OCI-LY7 (cell line): ENCODE measurements around the gene IL13RA2.

- PRO-cap = no peak
- RAMPAGE, long total RNA = no peak
These were observed 25.8 kb downstream of the ACSL4 start for GRCh38 chrX:109707301-109707673.

- PRO-cap = no peak
- RAMPAGE, long total RNA = no peak
These were observed 111.4 kb upstream of the ACSL4 start for GRCh38 chrX:109844491-109844881.

DNA sequence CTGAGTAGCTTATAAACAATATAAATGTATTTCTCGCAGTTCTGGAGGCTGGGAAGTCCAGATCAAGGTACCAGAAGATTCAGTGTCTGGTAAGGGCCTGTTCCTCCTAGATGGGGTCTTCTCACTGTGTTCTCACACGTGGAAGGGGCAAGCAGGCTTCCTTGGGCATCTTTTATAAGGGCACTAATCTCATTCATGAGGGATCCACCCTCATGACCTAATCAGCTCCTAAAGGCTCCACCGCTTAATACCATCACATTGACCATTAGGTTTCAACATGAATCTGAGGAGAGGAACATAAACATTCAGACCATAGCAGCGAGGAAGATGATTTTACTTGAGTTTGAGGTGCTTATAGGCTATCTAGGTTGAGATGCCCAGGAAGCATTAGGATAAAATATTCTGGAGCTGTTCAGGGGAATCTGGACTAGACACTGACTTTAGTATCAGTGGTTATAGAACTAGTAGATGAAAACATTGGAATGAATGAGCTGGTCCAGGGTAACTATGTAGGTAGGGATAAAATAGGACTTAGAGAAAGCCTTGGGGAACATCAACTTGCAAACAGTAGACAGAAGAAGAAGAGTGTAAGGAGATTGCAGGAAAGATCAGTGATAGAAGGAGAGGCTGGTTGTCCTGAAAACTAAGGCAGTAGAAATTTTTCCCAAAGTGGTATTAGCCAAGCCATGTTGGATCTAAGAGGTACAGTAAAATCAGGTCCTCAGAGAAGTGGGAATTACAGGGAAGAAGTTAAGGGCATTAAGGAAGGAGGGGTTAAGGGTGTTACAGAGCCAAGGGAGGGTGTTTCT is 153.9 kb downstream of the TMEM164 start:
- PRO-cap = no peak
- RAMPAGE, long total RNA = no peak

- PRO-cap = no peak
- RAMPAGE, long total RNA = no peak
These were observed 154.3 kb downstream of the AMMECR1 start for GRCh38 chrX:110163359-110164208.

DNA sequence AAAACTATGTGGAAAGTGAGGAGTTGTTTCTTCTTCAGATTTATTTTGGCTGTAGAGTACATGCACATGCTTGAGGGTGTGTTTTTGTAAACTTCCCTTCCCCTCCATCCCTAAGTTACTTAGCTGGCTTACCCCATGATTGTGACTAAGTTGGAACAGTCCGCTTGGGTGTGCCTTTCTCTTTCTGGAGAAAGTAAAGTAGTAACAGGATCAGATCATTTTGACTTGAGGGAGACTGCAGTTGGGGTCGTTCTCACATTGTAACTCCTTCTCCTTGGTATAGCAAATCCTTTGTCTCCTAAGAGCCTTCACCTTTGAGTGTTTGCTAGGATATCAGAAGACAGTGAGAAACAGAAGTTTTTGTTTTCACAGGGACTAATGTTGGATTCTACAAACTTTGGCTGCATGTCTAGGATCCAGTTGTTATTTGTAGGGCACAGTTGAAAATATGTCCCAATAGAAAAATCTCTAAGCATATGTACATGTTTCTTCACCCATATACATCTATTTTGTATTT is 6.1 kb upstream of the TDGF1P3 start:
- PRO-cap = no peak
- RAMPAGE, long total RNA = no peak

GRCh38 chrX:110964788-110965245 is 131.2 kb upstream of the PAK3 start:
- PRO-cap = no peak
- RAMPAGE, long total RNA = no peak

- PRO-cap = no peak
- RAMPAGE, long total RNA = no peak
These were observed 62.8 kb upstream of the ALG13 start for GRCh38 chrX:111618285-111618484.

- PRO-cap = no peak
- RAMPAGE, long total RNA = no peak
These were observed 38.6 kb upstream of the LHFPL1 start for GRCh38 chrX:112718339-112718837.

DNA sequence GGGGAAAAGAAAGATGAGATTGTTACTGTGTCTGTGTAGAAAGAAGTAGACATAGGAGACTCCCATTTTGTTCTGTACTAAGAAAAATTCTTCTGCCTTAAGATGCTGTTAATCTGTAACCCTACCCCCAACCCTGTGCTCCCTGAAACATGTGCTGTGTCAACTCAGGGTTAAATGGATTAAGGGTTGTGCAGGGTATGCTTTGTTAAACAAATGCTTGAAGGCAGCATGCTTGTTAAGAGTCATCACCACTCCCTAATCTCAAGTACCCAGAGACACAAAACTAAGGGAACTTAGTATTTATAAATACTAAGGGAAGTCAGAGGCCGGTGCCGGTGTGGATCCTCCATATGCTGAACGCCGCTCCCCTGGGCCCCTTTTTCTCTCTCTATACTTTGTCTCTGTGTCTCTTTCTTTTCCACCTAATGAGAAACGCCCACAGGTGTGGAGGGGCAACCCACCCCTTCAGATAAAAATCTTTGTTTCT is 593.2 kb upstream of the HTR2C start:
- PRO-cap = no peak
- RAMPAGE, long total RNA = no peak

DNA sequence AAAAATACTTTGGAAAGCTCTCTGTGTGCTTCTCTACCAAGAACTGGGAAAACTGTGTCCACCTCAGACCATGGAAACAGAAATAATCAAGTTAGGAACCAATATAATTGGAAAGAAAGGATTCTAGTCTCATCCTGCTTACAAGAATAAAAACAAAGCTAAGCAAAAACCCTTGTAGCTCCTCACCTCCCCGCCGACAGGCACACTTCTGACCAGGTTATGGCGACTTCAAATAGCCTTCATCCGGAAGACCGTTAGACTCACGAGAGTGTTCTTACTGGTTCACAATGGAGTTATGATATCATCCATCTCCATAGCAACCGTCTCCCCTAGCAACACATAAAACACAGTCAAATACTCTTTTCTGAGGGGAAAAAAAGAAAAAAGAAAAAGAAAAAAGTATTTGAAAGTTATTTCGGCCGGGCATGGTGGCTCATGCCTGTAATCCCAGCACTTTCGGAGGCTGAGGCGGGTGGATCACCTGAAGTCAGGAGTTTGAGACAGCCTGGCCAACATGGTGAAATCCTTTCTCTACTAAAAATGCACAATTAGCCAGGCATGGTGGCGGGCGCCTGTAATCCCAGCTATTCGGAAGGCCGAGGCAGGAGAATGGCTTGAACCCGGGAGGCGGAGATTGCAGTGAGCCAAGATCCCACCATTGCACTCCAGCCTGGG is at the start of gene IL13RA2:
Gene IL13RA2, minus strand, starts transcription at position 250 of the 675 bp plus-strand sequence.
- PRO-cap = no peak
- RAMPAGE, long total RNA = no peak

GRCh38 chrX:115573352-115573634 is 12.3 kb downstream of the PLS3 start:
- PRO-cap = no peak
- RAMPAGE, long total RNA = no peak

GRCh38 chrX:115690557-115691139 is 129.7 kb downstream of the PLS3 start:
- PRO-cap = no peak
- RAMPAGE, long total RNA = no peak

- PRO-cap = no peak
- RAMPAGE, long total RNA = no peak
These were observed 265.7 kb upstream of the AGTR2 start for GRCh38 chrX:115904592-115905482.

DNA sequence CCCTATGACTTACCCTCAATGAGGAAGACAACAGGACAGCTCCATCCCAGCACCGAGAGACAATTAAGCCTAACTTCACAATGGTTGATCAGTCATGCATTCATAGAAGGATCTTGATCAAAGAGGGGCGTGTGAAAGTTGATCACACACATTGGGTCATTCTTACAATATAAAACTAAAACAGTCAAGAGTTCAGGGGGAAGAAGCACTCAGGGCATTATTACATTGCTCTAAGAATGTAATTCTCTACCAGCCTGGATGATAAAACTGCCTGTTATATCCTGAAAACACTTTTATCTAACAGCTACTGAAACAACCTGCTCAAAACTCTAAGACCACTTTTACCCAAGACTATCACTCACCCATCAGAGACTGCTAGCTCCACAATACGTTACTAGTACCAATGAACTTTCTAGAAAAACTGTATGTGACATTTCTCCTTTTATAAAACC is 230.7 kb upstream of the AGTR2 start:
- PRO-cap = no peak
- RAMPAGE, long total RNA = no peak

- PRO-cap = no peak
- RAMPAGE, long total RNA = no peak
These were observed 224.5 kb upstream of the AGTR2 start for GRCh38 chrX:115945889-115946681.

DNA sequence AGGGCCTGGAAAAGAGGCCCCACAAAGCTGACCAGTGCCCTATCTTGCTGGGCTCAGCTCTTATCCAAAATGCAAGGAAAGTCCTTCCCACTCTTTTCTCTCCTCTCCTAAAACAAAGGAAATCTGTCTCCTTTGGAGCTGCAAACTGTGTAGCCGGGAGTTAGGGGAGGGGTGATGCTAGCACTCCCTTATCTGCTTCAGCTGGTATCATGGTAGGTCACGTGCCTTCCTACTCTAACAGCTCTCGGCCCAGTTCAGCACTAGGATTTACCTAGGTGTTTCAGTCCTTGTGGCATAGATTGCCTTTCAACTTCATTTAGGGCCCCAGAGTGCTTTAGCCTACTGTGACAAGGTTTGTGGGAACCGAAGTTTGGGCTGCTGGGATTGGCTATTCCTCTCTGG is 245.2 kb upstream of the CT83 start:
- PRO-cap = no peak
- RAMPAGE, long total RNA = no peak

GRCh38 chrX:118751968-118753009 is 24.9 kb downstream of the IL13RA1 start:
- PRO-cap = no peak
- RAMPAGE, long total RNA = no peak

GRCh38 chrX:118767170-118767722 is 39.8 kb downstream of the IL13RA1 start:
- PRO-cap = no peak
- RAMPAGE, long total RNA = no peak

DNA sequence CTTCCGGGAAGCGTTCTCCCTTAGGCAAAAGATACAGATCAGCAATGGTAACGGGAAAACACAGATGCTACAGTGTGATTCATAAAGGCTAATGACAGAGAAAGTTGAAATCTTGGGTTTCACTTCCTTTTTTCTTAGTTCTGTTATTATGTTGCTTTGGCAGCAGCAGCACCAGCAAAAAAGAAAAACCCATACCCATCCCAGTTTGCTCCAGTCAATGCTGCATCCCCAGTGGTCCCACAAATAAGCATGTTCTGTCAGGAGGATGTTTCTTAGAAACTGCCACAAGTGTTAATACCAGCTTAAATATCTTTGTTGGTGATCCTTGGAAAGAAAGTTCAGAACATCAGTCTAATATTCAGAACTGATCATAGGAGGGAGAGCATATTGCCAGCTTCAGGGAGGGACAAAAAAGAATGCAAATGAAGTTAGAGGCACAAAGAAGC is 41.2 kb downstream of the LONRF3 start:
- PRO-cap = no peak
- RAMPAGE, long total RNA = no peak

- PRO-cap = no peak
- RAMPAGE, long total RNA = no peak
These were observed 46.5 kb downstream of the SEPTIN6 start for GRCh38 chrX:119646286-119647111.